Melanocyte of skin (primary cell): ENCODE measurements around the gene CCDC71L.

- CAGE, long polyA plus RNA, 2 experiments: no peak in any of the 2 experiments
Observed at GRCh38 chr7:105107215-105107893, 93.3 kb downstream of the KMT2E start.

- CAGE, long polyA plus RNA, 2 experiments: no peak in any of the 2 experiments
Observed at GRCh38 chr7:105261761-105262114, 127.0 kb downstream of the SRPK2 start.

DNA sequence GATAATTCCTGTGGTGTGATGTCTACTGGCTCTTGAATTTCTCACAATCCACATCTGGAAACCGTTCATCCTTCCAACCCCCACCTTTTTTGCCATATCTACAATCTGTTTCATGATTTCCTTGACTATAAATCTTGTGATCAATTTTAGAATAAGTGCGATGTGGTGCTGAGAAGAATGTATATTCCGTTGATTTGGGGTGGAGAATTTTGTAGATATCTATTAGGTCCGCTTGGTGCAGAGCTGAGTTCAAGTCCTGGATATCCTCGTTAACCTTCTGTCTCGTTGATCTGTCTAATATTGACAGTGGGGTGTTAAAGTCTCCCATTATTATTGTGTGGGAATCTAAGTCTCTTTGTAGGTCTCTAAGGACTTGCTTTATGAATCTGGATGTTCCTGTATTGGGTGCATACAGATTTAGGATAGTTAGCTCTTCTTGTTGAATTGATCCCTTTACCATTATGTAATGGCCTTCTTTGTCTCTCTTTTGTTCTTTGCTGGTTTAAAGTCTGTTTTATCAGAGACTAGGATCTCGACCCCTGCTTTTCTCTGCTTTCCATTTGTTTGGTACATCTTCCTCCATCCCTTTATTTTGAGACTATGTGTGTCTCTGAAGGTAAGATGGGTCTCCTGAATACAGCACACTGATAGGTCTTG lies 28.9 kb downstream of the SRPK2 start:
- CAGE, long polyA plus RNA, 2 experiments: no peak in any of the 2 experiments

GRCh38 chr7:105376997-105377716 lies 11.6 kb downstream of the SRPK2 start:
- CAGE, long polyA plus RNA, 2 experiments: no peak in any of the 2 experiments

GRCh38 chr7:105639664-105640534 lies 58.6 kb upstream of the EFCAB10 start:
- CAGE, long polyA plus RNA, 2 experiments: no peak in any of the 2 experiments

GRCh38 chr7:105924887-105925279 lies 38.2 kb upstream of the CDHR3 start:
- CAGE, long polyA plus RNA, 2 experiments: no peak in any of the 2 experiments

DNA sequence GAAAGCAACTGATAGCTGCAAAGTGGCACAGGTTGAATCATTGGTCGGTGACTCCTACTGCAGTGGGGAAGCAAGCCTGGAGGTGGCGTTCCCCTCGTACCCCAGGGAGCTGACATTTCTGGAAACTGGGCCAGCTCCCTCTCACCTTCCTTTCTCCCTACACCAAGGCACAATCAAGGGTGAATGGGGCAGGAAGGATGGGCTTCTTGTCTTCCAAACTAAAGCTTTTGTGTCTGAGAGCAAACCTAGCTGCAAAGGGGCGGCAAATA lies 27.6 kb downstream of the CDHR3 start:
- CAGE, long polyA plus RNA, 2 experiments: no peak in any of the 2 experiments

DNA sequence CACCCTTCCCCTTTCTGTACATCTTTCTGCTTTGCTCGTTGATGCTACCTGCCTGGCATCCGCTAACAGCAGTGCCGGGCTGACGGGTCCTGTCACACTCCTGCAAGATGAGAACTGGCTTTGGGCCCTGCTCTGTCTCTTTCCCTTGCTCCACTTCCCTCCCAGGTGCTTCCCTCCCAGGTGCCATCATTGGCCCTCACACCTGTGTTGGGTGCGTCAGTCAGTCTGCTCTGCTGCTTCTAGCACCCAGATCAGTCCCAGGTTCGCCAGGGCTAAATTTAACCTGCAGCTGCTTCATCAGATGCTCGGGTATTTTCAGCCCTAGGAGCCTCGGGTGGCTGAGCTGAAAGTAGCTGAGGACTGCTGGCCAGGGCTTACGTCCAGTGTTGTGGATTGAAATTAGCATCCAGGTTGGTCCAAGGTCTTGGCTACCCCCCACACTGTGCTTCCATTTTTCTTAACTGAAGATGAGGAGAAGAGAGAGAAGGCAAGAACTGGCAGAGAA lies 65.6 kb upstream of the SYPL1 start:
- CAGE, long polyA plus RNA, 2 experiments: no peak in any of the 2 experiments

GRCh38 chr7:106196759-106197027 lies 84.6 kb upstream of the SYPL1 start:
- CAGE, long polyA plus RNA, 2 experiments: no peak in any of the 2 experiments

DNA sequence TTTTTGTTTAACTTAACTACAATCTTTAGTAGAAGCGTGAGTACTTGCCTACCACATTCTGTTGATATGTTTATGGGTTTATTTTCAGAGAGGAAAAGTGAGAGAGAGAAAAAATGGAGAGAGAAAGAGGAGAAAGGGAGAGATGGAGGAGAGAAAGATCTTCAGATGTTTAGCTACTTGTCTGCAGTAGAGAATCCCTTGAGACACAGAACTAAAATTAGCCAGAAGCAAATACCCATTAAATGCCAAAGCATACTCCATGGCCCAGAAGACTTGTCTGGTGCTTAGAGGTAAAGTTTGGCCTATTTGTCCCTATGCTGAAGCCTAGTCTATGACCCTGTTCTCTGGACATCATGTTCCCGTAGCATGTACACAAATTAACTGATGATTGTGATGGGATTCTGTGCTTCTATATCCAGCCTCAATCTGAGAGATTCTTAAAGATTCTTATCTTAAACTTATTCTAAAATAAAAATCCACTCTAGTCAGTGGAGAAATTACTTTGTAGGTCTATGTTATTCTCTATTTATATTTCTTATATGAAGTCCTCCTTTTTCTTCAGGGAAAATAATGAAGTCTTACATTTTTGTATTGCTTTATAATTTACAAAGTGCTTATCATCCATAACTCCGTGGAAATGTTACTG lies 85.7 kb downstream of the NAMPT start:
- CAGE, long polyA plus RNA, 2 experiments: no peak in any of the 2 experiments

DNA sequence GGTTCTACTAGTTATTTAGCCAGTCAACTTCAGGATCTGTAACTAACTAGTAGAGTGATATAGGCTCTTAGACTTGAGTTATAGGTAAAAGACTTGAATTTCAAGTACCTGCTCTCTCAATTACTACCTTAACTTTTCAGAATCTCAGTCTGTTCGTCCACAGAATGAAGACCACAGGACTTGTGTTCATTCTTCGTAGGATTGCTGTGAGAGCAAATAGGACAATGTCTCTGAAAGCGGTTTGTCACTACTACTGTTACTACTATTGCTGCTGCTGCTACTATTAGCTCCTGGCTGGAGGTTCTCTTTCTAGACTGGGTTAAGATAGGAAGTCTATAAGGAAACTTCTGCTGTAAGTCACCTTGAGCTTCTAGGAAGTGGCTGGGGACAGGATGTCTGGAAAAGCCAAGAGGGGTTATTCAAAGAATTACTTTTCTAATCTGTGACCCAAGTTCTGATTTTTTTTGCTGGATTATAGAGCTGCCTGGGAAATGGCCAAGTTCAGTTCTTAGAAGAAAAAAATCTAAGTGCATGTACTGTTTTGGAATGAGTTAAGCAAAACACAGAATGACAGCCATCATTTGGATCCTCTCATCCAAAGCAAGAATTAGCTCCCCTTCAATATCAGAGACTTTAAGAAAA lies 62.3 kb downstream of the NAMPT start:
- CAGE, long polyA plus RNA, 2 experiments: no peak in any of the 2 experiments

DNA sequence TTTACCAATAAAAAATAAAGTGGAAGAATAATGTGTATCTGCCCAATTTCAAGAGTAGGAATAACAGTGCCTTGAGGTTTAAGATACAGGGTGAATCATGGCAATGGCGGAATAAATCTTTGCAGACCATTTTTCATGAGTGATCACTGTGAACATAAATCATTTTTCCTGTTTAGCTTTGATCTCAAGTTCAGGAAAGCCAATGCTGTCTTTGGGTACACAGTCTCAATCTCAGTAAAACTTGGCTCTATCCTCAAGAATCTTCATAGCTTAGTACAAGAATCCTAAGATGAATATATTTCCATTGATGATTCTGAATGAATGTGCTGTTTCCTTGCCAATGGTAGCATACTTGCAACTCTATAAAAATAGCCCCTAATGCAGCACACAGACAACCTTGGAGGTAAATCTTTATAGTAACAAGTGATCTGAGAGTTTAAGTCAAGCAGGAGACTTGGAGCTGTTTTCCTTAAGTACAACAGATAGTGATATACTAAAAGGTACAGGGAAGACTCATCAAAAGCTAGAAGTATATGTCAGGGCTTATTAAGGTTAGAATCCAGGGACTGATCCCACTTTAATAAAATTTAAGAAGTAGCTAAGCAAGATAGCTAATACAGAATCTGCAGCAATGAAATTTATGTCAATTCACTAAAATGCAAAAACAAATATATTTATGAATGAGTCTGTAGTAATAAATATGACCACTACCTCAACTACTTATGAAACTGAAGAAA lies 6.7 kb downstream of the NAMPT start:
- CAGE, long polyA plus RNA, 2 experiments: no peak in any of the 2 experiments

GRCh38 chr7:106287713-106288051 lies 2.9 kb upstream of the NAMPT start:
- CAGE, long polyA plus RNA, 2 experiments: no peak in any of the 2 experiments

DNA sequence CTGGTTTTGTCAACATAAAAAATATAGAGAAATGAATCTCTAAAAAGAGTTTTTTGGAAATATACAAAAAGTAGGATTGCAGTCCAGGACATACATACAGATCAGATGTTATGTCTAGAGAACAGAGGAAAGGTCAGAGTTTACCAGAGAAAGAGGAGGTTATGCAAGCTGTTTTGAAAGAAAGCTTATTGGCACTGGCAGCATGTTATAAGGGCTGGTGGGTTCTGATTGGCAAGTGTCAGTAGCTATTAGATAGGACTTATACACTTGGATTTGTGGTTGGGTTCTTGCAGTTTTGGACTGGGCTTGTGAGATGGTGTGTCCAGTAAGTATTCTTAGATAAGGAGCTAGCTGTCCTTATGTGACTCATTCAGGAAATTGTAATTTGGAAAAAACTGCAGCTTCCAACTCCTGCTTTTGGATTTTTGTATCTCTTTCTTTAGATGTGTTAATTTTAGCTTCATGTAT lies 130.6 kb upstream of the NAMPT start:
- CAGE, long polyA plus RNA, 2 experiments: no peak in any of the 2 experiments

GRCh38 chr7:106625590-106626234 lies 35.2 kb downstream of the CCDC71L start:
- CAGE, long polyA plus RNA, 2 experiments: no peak in any of the 2 experiments

- CAGE, long polyA plus RNA, 2 experiments: start-site peak on the minus strand in 1 of 2 experiments, at chr7:106661013-106661165 at its widest, 249 to 390 reads per replicate
Observed at GRCh38 chr7:106660547-106661364, at the start of gene CCDC71L. CCDC71L (minus strand) TSS chr7:106661158.

GRCh38 chr7:106774461-106774862 lies 90.6 kb upstream of the PIK3CG start:
- CAGE, long polyA plus RNA, 2 experiments: no peak in any of the 2 experiments

GRCh38 chr7:106867423-106867748 lies 2.3 kb downstream of the PIK3CG start:
- CAGE, long polyA plus RNA, 2 experiments: no peak in any of the 2 experiments

DNA sequence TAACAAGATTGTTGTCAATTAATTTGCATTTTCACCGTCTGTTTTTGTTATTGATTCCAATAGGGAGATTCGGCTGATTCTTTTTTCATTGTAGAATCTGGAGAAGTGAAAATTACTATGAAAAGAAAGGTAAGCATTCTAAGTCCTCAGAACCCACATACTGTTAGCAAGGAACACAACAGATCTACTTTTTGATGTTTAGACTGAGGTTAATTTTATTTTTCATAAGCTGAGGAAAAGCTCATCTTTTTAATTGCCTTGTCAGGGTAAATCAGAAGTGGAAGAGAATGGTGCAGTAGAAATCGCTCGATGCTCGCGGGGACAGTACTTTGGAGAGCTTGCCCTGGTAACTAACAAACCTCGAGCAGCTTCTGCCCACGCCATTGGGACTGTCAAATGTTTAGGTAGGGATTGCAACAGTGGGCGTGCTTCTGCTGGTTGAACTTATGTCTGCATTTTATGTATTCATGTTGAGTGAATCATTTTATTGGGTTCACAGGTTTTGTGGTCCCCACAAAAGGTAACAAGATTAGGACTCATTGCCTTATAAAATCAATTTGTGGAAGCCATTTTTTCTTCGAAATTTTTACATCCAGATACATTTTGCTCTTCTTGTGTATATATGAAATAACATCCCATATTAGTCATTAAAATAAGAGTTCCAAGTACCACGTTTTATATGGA lies 11.7 kb upstream of the HBP1 start:
- CAGE, long polyA plus RNA, 2 experiments: no peak in any of the 2 experiments

DNA sequence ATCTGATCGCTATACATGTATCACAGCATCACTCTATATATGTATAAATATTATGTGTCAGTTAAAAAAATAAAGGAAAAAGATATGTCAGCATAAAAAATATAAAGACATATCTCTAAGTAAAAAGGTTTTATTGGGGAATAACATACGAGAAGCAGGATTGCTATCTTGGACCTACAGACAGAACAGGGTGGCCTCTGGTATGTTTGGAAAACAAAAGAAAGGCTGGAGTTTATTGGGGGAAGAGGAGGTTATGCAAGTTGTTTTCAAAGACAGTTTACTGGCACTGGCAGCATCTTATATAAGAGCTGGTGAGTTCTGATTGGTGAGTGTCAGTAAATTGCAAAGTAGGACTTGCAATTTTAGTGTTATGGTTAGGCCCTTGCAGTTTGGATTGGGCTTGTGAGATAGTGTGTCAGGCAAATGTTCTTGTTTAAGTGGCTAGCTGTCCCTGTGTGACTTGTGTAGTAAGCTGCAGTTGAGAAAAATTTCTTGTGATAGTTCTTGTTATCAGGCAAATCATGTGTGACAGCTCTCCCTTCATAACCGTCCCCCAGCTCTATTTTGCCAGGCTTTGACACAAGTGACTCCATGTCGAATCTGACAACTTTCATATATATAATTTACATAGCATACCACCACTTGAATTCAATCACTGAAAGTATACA lies 118.2 kb downstream of the HBP1 start:
- CAGE, long polyA plus RNA, 2 experiments: no peak in any of the 2 experiments